SK-MEL-5 (cell line): ENCODE results near the gene SIDT1.

RAMPAGE:
- cytosol, long total RNA: no peak
- long total RNA: no peak
- nucleus, long total RNA: no peak
These were observed 42.8 kb upstream of the BOC start for GRCh38 chr3:113168440-113168998.

DNA sequence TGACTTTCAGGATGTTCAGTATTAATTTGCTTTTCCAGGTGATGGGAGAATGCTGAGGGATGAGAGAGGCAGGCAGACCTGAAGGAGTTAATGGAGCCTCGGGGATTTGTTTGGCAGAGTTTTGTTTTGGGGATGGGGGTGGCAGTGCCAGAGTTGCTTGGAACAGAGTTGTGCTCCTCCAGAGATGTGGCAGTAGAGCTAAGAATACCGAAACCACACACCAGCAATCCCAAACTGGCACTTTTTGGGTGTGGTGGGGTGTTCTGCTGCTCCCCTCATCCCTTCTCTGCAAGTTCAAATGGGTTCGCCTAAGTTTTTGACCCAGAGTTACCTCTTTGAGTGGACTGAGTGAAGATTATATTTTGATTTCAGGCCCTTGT lies 1.5 kb downstream of the BOC start:
RAMPAGE:
- cytosol, long total RNA: no peak
- long total RNA: no peak
- nucleus, long total RNA: no peak

GRCh38 chr3:113485140-113485923 lies 29.6 kb downstream of the SPICE1 start:
RAMPAGE:
- cytosol, long total RNA: no peak
- long total RNA: no peak
- nucleus, long total RNA: no peak

RAMPAGE:
- cytosol, long total RNA: no peak
- long total RNA: no peak
- nucleus, long total RNA: no peak
These were observed at the start of gene SIDT1 for GRCh38 chr3:113531892-113532664. TSS of gene SIDT1 (plus strand) at chr3:113532555.

DNA sequence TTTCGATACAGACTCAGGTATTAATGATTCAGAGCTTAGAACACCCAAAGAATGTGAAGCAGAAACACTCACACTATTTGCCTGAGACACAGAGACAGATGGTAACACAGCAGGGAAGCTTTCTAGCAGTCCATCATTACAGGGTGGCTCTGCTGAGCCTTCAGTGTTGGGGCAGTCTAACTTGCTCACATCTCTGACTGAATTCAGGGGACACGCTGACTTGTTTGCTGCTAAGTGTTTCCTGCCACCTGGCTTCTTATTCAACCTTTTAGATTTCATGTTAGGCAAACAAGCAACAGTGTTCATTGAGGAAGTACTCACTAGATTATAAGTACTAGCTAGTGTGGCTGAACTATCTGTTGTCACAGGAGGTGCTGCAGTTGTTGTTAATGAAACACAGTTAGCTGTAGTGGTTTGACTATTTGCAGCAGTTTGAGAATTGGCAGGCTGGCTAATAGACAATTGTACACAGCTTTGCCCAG lies 37.4 kb downstream of the USF3 start:
RAMPAGE:
- cytosol, long total RNA: no peak
- long total RNA: no peak
- nucleus, long total RNA: no peak

GRCh38 chr3:113690337-113690927 lies 6.0 kb downstream of the USF3 start:
RAMPAGE:
- cytosol, long total RNA: no peak
- long total RNA: no peak
- nucleus, long total RNA: no peak

GRCh38 chr3:113695260-113695781 lies 1.1 kb downstream of the USF3 start:
RAMPAGE:
- cytosol, long total RNA: no peak
- long total RNA: no peak
- nucleus, long total RNA: no peak

DNA sequence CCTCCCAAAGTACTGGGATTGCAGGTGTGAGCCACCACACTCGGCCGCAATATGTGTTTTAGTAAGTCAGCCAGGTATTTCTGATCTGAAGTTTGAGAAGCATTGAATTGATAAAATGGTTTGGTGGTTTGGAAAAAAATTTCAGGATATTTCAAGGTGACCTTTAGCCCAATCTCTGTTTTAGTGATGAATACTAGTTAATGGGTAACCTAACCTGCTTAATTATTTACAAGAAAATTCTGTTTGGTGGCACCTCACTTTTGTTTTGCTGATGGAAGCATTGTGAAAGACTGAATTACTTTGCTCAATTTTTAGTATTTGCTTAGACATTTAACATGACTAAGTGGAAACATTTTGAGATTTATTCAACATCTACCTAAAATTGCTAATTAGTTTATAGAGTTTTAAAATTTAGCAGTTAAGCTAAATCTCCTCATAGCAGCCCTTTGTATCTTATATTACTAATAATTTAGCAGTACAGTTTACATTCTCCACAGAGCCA lies 35.2 kb downstream of the GRAMD1C start:
RAMPAGE:
- cytosol, long total RNA: no peak
- long total RNA: no peak
- nucleus, long total RNA: no peak

GRCh38 chr3:113897303-113898046 lies 50.3 kb upstream of the ZDHHC23 start:
RAMPAGE:
- cytosol, long total RNA: no peak
- long total RNA: no peak
- nucleus, long total RNA: no peak

DNA sequence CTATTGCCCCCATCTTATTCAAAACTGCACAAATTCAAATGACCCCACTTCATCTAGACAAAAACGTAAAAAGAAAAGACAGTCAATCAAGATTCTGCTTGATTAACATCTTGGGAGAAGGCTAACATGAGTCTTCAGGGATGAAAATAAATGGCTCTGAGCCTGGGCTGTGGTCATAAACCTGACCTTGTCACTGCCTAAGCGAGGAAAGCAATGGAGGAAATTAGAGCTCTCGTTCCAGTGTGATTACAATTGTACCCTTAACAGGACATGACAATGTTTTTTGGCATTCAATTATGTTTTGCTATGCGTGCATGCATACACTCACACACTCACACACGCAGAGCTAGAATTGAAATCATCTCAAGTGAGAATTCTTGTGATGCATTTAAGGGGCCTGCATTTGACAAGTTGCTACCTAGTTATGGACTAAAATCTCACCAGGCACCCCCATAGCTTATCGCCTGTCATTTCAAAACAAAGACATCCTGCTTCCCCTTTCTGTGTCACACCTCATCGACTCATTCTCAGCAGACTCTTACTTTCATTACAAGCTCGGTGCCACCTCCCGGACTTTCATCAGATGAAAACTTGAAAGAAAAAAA lies 24.1 kb downstream of the ZNF80 start:
RAMPAGE:
- cytosol, long total RNA: no peak
- long total RNA: no peak
- nucleus, long total RNA: no peak

GRCh38 chr3:114231638-114232036 lies 5.7 kb downstream of the ZNF80 start:
RAMPAGE:
- cytosol, long total RNA: no peak
- long total RNA: no peak
- nucleus, long total RNA: no peak

DNA sequence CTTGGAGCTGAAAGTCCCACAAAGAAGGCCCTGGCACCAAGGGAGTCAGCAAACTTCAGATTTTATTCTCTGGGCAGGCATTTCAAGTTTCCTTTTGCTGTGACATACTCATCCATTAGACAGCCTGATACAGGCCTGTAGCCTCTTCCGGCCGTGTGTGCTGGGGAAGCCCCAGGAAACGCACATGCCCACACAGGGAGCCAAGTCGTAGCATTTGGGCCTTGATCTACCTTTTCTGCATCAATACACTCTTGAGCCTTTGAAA lies 15.0 kb downstream of the TIGIT start:
RAMPAGE:
- cytosol, long total RNA: no peak
- long total RNA: no peak
- nucleus, long total RNA: no peak

GRCh38 chr3:114334936-114335815 lies 41.3 kb downstream of the TIGIT start:
RAMPAGE:
- cytosol, long total RNA: no peak
- long total RNA: no peak
- nucleus, long total RNA: no peak

RAMPAGE:
- cytosol, long total RNA: no peak
- long total RNA: no peak
- nucleus, long total RNA: no peak
These were observed 112.5 kb downstream of the TIGIT start for GRCh38 chr3:114406309-114406660.

RAMPAGE:
- cytosol, long total RNA: no peak
- long total RNA: no peak
- nucleus, long total RNA: no peak
These were observed 331.0 kb downstream of the TIGIT start for GRCh38 chr3:114624854-114625243.

GRCh38 chr3:114684834-114685602 lies 391.2 kb downstream of the TIGIT start:
RAMPAGE:
- cytosol, long total RNA: no peak
- long total RNA: no peak
- nucleus, long total RNA: no peak

GRCh38 chr3:114759405-114759686 lies 387.7 kb downstream of the ZBTB20 start:
RAMPAGE:
- cytosol, long total RNA: no peak
- long total RNA: no peak
- nucleus, long total RNA: no peak

DNA sequence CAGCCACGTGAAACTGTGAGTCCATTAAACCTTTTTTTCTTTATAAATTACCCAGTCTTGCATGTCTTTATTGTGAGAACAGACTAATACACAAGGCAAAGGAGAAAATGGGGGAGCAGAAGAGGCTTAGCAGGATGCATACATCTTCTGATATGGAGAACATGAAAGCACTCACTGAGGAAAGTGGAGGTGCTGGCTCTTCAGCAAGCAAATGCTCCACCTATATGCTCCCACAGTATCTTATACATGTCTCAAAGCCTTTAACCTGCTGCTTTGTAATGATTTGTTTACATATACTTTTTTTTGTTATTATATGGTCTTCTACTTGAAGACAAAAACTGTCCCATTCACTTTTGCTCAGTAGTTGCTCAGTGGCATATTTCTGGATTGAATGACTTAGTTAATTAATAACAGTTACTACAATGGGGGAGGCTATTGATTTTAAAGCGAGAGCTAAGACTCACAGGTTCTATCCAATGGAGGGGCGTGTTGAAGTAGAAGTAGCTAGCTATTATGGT lies 365.1 kb downstream of the ZBTB20 start:
RAMPAGE:
- cytosol, long total RNA: no peak
- long total RNA: no peak
- nucleus, long total RNA: no peak

RAMPAGE:
- cytosol, long total RNA: no peak
- long total RNA: no peak
- nucleus, long total RNA: no peak
These were observed 255.0 kb downstream of the ZBTB20 start for GRCh38 chr3:114892045-114892602.

GRCh38 chr3:115109950-115110522 lies 37.1 kb downstream of the ZBTB20 start:
RAMPAGE:
- cytosol, long total RNA: no peak
- long total RNA: no peak
- nucleus, long total RNA: no peak